ENCODE measurements around a stretch of chr17.

DNA sequence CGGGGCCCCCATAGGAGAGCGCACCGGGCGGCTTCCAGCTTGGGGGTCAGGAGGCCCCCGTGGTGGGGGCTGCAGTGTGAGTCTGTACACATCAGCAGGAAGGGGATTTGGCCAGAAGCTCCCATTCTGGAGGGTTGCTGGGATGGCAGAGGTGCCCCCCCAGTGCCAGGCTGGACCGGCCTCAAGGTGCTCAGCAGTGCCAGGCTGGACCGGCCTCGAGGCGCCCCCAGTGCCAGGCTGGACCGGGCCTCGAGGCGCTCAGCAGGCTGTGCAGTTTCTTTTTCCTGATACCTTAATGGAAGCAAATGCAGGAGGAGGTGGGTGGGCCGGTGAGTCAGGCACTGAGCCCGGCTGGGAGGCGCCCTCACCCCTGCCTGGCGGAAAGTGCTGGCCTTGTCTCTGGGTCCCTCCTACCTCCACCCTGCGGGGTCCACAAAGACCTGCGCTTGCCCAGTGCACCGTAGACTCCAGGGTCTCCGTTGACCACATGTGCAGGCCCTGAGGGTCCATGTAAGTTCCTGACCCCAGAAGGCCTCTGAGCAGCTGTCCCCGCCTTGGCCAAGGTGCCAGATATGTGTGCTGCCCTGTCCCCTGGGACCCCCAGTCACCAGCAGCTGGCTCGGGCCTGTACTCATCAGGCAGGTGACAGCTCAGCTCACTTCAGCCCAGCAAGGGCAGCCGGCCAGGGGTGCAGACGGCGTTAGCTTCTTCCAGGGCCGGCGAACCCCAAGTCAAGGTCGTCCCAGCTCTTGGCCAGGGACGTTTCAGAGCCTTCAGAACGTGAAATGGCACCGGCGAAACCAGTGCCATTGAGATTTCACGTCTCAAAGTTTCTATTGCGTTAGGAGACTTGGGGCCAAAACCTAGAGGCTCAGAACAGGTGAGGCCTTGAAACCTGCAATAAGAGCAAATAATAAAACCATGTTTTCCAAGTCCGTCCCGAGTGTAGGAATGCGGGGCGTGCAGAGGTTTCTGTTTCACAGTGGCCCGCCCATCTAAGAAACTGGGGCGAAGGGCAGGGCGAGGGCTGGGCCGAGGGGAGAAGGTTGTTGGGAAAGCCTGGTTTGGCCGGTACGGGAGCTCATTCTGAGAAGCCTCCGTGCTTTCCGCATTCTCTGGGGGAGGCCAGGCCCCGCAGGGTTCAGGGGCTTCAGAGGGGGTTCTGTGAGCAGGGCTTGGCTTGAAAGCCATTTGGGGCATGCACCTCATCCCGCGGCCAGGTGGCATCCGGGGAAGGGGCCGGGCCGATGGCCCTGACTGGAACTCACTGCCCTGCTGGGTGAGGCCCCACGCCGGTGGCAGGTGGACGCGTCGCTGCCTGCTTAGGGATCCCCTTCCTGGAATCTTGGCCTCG is 12.1 kb downstream of the METRNL start:
- PRO-cap = no peak

- PRO-cap = no peak
Measured at GRCh38 chr17:83095222-83095664, 15.8 kb downstream of the METRNL start.